ENCODE measurements around the gene FAM120B.

GRCh38 chr6:168666903-168667752 lies 226.1 kb downstream of the SMOC2 start:
- PRO-cap, 2 experiments = no peak in any of the 2 experiments

DNA sequence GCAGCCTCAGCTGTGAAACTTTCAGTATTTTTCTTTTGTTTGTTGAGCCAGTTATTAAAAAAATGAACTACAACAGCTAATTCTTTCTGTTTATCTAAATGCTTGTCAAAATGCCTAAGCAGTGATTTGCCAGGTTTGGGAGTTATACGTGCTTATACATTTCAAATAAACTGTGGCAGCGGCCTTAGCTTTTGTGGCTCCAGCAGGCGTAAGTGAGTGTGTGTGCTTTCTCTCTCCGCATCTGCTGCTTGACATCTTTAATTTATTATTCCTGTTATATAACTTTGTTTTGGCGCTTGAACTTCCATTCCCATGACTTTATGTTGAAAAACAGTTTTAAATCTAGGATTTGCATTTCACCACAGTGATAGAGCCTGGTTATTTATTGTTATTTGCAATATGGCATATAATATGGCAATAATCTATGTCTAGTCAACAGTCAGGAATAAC lies 303.5 kb downstream of the THBS2 start:
- PRO-cap, 2 experiments = no peak in any of the 2 experiments

DNA sequence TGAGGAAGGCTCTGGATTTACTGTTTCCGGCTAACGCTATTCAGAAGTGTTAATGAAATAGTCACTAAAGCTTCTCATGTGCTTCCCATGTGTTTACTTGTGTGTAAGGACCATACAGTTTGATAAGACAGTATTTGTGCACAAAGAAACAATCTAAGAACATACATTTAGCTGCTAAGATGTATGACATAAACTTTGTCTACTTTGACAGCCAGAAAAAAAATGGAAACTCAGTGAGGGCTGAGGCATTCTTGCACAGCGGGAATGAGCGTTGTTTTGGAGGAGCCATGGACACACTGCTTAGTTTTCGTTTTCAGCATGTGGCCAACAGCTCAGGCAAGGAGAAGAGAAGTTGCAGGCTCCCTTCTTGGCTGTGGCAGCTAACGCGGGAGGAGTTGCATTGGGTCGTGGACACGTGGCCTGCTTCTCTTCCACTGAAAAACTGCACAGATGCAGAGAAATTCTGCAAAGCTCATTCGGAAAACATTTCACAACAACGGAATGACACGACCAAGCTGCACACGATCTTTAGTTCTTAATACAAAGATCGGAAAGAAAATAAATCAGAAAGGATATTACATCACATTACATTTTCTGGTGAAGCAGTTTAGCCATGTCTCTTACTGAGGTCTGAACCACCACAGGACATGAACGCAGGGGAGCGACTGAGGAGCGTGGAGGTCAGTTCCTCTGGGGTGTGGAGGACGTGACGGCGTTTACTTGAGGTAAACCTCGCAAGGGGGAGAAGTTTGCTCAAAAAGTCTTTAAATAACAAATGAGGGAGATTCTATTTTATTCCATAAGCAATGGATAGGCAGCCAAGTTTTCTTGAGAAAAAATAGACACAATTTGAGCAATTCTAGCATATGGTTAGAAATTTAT lies 178.5 kb downstream of the THBS2 start:
- PRO-cap, 2 experiments = no peak in any of the 2 experiments

GRCh38 chr6:169217217-169217885 lies 36.3 kb downstream of the THBS2 start:
- PRO-cap, 2 experiments = no peak in any of the 2 experiments

- PRO-cap, 2 experiments = no peak in any of the 2 experiments
These were observed 2.3 kb downstream of the THBS2 start for GRCh38 chr6:169251317-169251689.

DNA sequence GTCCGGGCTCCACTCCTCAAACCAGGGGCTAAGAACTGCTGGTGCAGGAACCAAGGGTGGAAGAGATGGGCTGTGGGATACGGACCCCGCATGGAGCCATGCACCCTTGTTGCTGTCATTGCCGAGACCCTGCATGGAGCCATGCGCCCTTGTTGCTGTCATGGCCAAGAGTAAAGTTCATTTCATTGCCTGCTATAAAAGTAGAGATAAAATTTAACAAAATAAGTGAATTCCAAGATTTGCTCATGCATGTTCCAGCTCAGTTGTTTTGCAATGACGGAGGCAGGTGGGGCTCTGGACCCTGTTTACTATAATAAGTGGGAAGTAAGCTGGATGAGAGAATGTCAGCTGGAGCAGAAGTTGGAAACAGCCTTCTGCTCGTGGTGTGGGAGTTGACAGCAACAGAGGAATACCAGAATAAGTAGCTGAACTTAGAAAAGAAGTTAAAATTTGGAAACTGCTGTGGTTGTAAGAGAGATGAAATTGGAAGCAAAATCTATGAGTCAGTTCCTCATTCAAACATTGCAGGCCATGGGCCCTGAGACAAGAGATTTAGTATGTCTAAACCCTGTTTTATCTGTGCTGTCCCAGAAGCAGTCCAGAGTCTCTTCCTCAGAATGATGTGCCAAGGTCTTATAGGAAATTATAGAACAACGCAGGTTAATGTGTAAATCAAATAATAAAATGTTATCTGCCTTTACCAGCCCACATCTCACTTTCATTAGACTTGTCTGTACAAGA lies 15.7 kb upstream of the THBS2 start:
- PRO-cap, 2 experiments = no peak in any of the 2 experiments

GRCh38 chr6:169688984-169689677 lies 12.7 kb downstream of the WDR27 start:
- PRO-cap, 2 experiments = no peak in any of the 2 experiments

- PRO-cap, 2 experiments = no peak in any of the 2 experiments
These were observed 5.7 kb downstream of the PHF10 start for GRCh38 chr6:169718568-169719004.

- PRO-cap, 2 experiments = no peak in any of the 2 experiments
These were observed 183.8 kb downstream of the ERMARD start for GRCh38 chr6:169935310-169935573.

DNA sequence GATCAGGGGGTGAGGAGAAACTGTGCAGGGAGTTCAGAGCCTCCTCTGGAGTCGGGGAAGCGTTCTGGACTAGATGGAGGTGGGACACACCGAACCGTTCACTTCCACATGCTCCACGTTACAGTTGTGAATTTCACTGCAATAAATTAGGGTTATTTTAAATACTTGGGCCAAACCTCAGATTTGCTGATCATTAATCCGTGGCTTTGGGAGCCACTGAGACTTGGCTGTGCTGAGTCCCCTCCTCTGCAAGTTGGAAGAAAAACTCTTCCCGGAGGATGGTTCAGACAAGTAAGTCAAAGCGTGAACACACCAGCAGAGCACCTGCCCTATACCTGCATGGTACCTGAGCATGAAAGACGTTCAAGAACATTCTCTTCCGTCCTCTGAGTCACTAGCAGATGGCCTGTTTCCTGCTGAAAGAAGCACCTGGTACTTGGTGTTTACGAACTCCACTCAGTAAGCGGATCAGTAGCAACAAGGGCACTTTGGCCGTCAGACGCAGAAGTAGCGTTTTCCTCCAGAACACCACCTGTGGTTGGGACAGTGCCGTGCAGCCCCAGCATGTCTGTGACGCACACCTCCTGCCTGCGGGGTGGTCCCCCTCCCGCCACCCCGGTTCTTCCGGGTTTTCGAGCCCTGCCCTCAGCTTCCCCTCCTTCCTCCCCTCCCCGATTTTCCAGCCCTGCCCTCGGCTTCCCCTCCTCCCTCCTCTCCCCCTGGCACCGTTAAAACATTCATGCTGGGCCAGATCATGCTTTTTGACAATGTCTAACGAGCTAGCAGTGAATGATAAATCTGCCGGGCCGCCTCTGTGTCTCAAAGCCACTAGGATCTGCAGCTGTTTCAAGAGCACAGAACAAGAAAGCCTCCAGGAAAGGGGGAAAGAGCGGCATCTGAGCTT lies 207.6 kb downstream of the ERMARD start:
- PRO-cap, 2 experiments = no peak in any of the 2 experiments

DNA sequence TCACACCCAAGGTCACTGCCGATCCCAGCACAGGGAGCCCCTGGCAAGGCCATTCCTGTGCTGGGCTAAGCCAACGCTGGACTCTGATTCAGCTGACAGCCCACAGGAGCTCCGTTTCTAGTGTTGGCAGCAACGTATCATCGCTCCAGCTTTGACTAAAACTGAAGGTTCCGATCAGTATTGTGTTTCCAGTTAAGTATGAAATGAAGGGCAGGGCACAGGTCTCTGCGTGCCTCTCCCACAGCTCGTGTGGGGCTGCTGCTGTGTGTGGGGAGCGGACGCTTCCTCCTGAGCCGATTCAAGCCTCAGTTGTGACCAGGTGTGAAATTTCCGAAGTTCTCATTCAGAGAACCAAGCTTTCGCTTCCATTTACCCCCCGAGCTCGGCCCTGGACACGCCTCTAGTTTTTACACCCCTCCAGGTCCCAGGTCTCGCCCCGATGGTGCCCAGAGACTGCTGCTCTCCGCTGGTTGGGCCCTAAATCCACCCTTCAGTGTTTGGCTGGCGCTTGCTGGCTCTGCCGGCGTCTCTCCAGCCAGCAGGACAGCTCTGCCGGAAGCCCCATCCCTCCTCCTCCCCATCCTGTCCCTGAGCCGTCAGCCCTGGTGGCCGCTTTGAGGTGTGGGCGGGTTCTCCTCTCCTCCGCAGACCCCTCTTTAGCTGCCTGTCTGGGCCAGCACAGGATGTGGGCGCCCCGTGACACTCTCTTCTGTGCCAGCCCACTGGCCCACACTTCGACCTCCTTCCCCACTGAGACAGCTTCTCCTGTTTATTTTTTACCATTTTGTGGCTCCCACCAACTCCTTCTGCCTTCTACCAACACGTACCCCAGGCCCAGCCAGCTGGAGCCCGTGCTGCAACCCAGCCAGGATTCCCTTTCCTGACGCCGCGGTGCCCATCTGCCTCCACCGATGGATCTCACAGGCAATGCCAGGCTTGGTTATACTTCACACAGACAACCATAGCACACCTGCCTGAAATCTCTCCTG lies 142.9 kb downstream of the DLL1 start:
- PRO-cap, 2 experiments = no peak in any of the 2 experiments

GRCh38 chr6:170279794-170281048 lies 10.7 kb downstream of the DLL1 start:
- PRO-cap, 2 experiments = peak in 1 of 2 experiments; most common plus-strand start chr6:170280576 (in 1); most common minus-strand start chr6:170280662 (in 1)

DNA sequence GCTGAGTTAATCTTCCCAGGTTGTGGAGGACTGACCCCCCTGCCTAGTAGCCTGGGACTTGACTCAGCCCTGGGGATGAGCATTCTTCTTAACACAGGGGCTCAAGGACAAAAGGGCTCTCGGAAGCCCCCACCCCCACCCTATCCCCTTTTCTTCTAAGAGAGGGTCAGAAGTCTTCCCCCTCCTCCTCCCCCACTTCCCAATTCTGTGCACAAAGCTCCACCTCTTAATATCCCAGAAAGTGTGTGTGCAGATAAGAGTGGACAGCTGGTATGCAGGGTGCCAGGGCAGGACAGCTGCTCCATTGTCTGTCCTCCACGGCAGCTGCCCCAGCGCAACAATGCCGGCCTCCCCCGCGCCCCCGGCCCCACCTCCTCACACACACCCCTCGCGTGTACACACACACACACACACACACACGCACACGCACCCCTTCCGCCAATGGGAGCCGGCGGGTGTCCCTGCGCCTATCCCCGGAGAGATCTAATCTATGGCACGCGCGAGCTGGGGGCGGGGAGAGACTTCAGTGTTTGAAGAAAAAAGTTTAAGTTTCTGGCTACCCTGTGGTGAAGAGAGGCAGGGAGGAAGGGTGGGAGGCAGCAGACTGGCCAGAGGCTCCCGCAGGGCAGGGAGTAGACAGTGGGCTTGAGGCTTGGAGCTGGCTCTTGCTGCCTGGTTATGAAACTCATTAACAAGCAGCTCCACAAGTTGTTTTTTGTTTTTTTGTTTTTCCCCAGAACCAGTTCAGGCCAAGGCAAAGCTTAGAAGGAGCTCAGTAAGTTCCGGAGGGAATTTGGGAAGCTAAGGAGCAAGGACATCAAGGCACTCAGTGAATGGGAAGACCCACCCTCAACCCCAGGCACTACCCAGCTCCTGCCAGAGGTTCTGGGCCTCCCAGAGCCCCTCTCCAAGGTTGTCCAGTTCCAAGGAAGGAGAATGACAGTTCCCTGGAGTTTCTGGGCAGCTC lies 4.2 kb downstream of the DLL1 start:
- PRO-cap, 2 experiments = no peak in any of the 2 experiments

GRCh38 chr6:170294943-170295263 lies 4.0 kb upstream of the DLL1 start:
- PRO-cap, 2 experiments = no peak in any of the 2 experiments

DNA sequence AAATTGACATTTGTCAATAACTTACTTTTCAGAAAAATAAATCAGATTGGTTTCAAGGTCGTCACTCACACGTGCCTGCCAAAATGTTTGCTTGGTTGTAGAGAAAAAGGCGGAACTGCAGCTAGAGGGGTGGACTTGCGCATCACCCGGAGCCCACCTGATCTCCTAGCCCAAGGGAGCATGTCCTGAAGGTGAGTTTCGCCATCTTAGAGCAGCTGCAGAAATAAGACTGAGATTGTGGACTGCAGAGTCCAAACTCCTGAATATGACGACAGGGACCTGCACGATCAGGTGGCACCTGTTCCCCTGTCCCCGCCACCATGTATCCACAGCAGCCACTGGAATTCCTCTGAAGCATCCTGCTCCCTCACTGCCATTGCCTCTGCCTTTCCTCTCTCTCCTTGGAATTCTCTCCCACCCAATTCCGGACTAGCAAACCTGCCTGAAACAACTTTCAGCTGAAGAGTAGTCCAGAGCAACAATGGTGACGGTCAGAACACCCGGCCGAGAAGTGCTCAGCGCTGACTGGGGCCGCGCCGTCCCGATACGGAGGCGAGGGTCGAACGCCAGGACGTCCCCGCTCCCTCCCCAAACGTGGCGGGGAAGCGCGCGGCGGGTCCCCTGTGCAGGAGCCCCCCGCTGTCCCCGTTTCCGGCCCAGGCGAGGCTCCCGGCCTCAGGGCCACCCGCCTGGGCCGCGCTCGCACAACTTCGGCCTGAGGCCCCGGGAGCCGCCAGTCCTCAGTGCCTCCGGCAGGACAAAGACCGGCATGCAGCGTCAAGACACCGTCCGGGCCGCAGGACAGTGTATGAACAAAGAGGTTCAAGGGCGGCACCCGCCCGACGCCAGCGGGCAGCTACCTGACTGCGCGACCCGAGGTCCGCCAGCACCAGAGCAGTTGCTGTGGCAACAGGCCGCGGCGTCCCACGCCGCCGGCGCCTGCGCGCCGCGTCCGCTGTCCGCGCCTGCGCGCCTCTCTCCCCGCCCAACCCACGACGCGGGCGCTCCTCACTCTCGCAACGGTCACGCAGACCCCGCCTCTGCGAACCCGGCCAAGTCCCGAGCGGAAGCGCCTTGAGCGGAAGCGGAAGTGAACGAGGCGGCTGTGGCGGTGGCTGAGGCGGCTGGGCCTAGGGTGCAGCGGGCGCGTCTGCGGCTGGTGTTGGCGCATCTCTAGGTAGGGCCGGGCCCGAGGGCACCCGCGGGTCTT lies at the start of gene FAM120B:
TSS of gene FAM120B (plus strand) at position 1,093 of the 1,210 bp plus-strand sequence.
- PRO-cap, 2 experiments = peak in 2 of 2 experiments; most common plus-strand start position 262 of the sequence (in 2); most common minus-strand start position 896 of the sequence (in 1)

DNA sequence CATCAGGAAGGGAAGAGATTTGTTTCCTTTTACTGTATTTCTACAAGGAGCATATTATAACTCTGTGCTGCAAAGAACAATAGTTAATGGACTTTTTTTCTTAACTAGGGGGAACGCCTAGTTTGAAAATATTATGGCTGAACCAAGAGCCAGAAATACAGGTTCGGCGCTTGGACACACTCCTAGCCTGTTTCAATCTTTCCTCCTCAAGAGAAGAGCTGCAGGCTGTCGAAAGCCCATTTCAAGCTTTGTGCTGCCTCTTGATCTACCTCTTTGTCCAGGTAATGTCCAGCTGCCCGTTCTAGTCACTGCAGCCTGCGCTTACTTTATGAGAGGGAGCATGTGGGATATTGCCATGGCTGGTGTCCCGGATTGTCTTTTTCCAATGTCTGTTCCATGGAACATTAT lies 41.5 kb downstream of the FAM120B start:
- PRO-cap, 2 experiments = no peak in any of the 2 experiments

DNA sequence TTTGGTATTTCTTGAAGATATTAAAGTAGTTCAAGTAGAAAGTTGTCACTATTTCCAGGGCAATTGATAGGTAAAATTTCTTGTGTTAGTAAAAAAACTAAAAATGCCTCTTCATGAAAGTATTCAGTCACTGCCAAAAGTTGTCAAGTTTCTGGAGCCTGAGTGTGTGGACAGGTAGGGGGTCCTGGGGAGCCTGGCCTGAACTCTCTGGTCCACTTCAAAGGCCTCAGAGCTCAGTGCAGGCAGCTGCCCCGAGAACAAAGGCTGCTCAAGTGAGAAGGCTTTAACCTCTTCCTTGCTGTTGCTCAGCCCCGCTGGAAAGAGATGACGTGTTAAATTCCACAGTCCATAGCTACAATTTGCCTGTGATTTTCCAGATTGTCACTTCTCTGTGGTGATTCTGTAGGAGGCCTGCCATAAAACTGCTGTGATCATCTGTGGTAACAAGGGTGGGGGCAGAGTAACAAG lies 96.8 kb downstream of the FAM120B start:
- PRO-cap, 2 experiments = no peak in any of the 2 experiments

DNA sequence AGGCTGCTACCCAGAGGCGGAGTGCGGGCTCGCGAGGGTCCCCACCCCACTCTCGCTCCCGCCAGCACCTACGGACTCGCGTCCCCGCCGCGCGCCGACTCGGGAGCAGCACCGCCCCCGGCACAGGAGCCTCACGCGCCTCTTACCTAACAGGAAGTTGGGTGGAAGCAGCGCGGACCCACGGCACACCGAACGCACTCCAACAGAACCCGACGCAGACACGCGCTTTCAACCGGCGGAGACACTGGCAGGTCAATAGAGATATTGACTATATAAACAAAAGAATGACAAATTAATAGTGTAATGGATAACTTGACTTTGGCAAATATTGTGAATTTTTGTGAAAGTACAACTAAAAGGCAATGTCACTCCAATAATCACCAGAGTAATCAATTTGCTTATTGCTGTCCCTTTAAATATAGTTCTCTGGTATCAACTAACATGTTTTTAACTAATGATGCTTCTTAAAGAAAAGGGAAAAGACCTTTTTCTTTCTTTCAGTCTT lies 28.1 kb upstream of the PDCD2 start:
- PRO-cap, 2 experiments = no peak in any of the 2 experiments

All from Colon Carcinoma Metastatic in the Brain (tissue), 2 donors.